SK-N-SH (cell line): ENCODE measurements around a stretch of chr16.

GRCh38 chr16:89733467-89734181 is 12.3 kb downstream of the ZNF276 start:
- RRBS, result 93% methylated on average over 5 of the region's 30 CpGs
CAGE:
- cytosol, long polyA plus RNA, result no peak
- long polyA plus RNA, result no peak
- nucleus, long polyA plus RNA, result no peak

- RRBS, result 3% methylated on average over 26 of the region's 44 CpGs
CAGE:
- cytosol, long polyA plus RNA, result no peak
- long polyA plus RNA, result no peak
- nucleus, long polyA plus RNA, result no peak
These were observed 664 bp downstream of the FANCA start for GRCh38 chr16:89815726-89816240.

GRCh38 chr16:89853242-89853752 is 20.1 kb upstream of the TCF25 start:
- RRBS, result no CpG with 5 or more reads among the region's 18 CpGs
CAGE:
- cytosol, long polyA plus RNA, result no peak
- long polyA plus RNA, result no peak
- nucleus, long polyA plus RNA, result no peak

DNA sequence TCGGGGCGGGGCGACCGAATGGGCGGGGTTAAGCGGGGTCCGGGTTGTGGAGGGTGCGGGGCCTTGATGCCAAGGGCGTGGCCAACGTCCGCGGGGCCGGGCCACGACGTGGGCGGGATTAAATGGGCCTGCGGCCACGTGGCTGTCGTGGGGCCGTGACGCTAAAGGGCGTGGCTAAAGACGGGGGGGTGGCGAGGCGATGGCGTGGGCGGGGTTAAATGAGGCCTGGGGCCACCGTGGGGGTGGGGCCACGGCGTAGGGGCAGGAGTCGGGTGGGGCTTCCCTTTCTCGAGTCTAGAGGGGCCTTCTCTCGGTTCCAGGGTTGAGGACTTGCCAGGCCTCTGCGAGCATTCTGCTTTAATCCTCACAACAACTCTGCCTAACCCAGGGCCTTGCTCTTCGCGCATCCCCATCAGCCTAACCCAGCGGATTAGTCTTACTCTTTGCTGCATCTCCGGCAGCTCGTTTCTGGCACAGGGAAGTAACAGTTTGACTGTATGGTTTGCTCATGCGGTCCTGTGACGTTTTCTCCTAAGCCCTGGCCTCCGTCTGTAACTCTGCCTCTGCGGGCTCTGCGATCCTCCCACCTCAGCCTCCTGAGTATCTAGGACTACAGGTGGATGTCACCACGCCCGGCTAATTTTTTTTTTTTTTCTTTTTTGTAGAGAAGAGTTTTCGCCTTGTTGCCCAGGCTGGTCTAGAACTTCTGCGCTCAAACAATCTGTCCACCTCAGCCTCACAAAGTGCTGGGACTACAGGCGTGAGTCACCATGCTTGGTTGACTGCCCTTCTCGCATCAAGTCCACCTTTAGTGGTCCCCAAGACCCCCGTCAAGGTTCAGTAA is 964 bp downstream of the TCF25 start:
- RRBS, result under 1% methylated on average over 12 of the region's 51 CpGs
CAGE:
- cytosol, long polyA plus RNA, result no peak
- long polyA plus RNA, result no peak
- nucleus, long polyA plus RNA, result no peak